ENCODE measurements around the genes C12orf60, SMCO3, ERP27 and CAPZA3.

GRCh38 chr12:14803577-14803834 is at the start of gene C12orf60:
C12orf60 (plus strand) TSS chr12:14803670.
- RRBS, result no CpG with 5 or more reads among the region's 12 CpGs

GRCh38 chr12:14814004-14814483 is at the start of gene SMCO3:
SMCO3 (minus strand) TSS chr12:14814182.
- RRBS, result no CpG with 5 or more reads among the region's 4 CpGs

DNA sequence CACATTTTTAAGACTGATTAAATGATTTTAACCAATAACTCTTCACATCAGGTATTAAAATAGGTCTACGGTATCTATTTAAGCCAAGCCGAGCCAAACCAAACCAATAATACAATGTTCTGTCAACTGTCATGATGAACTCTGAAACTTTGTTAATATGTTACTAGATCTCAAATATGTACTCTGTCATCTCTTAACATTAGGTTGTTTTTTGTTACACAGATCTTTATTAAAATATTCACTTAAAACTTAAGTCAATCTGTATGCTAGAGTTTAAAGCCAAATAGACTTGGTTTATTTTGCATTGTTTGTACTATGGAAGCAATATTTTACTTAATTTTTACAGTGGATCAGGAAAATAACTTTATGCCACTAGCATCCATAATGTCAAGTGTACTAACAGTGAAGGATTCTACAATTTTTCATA is 929 bp downstream of the ART4 start:
- RRBS, result no CpG with 5 or more reads among the region's 2 CpGs

DNA sequence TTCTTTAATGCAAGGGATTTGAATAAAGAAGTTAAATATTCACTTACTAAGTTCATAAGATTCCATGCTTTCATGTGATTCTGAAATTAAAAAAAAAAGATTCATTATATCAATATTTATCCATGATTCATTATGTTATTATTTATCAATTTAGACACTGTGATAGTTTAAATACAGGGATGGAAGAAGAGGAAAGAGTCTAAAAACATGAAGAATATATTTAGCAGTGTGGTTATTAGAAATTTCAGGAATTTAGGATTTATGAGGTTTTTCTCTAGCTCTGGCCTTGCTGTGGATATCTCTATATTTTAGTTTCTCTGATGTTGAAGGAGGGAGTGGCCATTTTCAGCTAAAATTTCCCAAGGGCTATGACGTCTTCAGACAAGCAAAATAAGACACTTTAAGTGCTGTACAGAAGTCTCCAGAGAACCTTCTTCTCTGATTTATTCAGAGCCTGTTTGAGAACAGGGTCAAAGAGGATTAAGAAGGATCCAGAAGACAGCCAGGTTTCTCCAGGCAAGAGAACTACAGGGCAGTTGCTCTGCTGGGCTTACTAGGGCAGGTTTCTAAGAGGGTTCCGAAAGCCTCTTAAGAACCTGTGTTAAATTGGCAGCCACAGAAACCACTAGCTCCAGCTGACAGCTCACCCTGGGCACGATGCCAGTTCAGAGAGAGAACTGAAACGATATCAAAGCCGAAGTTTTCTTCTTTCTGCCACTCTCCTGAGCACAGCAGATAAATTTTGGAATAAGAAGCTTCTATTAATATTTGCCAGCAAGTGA is 1.3 kb downstream of the MGP start:
- RRBS, result no CpG with 5 or more reads among the region's 5 CpGs

- RRBS, result no CpG with 5 or more reads among the region's 6 CpGs
These were observed 19.5 kb upstream of the MGP start for GRCh38 chr12:14905006-14905640.

DNA sequence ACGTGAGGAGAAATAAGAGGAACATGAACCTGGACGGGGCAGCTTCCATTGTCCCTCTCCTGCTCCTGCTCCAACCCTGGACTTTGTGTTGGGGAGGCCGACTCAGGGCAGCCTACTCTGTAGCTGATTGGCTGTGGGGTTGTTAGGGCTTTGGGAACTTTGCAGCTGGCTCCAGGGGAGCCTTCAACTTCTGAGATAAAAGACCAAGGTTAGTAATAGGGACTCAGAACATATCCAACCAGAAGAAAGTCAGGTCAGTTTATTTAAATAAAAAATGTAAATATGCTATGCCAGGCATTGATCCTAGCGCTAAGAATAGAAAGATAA is at the start of gene ERP27:
Gene ERP27, minus strand, starts transcription at position 78 of the 327 bp plus-strand sequence.
- RRBS, result no CpG with 5 or more reads among the region's 4 CpGs

- RRBS, result no CpG with 5 or more reads among the region's 3 CpGs
These were observed 4.4 kb upstream of the PDE6H start for GRCh38 chr12:14968526-14968813.

DNA sequence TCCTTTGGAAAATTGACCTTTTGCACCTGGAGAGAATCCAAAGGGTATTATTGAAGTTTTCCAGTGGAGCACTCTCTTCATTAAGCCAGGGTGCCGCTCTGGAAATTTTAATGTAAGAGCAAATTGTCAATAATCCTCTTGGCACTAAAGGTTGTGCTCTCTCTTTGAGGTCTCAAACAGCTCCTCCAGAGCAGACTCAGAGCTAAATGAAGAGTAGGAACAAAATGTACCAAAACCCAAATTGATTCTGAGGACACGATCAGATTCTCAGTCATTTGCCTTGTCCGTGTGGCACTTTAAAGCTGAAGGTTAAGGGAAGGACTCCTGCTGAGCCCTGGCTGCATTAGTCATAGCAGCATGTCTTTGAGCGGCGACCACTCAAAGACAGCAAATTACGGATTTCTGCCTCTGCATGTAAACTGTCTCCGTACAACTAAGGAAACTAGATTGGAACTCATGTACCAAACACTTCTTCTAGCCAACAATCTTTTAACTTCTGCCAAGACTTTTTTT is 56.3 kb downstream of the RERG start:
- RRBS, result no CpG with 5 or more reads among the region's 7 CpGs

DNA sequence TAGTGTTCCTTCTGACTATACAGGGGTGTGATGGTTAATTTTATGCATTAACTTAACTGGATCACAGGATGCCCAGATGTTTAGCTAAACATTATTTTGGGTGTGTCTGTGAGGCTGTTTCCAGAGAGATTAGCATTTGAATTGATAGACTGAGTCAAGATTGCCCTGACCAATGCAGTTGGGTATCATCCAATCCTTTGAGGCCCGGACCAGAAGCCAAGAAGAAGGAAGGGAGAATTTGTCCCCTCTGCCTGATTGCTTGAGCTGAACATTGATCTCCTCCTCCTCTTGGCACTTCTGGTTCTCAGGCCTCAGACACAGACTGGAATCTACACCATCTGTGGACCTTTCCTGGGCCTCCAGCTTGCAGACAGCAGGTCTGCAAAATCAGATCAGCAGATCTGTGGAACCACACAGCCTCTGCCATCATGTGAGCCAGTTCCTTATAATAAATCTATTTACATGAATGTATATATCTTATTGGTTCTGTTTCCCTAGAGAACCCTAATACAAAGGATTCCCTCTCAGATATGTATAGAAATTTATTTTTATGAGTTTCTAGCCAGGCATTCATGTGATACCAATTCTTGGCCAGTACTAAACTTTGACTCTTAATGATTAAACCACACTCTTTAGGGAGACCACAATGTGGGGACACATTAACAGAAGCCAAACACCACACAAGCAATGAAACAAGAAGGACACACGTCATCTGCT is 51.9 kb downstream of the RERG start:
- RRBS, result no CpG with 5 or more reads among the region's 2 CpGs

DNA sequence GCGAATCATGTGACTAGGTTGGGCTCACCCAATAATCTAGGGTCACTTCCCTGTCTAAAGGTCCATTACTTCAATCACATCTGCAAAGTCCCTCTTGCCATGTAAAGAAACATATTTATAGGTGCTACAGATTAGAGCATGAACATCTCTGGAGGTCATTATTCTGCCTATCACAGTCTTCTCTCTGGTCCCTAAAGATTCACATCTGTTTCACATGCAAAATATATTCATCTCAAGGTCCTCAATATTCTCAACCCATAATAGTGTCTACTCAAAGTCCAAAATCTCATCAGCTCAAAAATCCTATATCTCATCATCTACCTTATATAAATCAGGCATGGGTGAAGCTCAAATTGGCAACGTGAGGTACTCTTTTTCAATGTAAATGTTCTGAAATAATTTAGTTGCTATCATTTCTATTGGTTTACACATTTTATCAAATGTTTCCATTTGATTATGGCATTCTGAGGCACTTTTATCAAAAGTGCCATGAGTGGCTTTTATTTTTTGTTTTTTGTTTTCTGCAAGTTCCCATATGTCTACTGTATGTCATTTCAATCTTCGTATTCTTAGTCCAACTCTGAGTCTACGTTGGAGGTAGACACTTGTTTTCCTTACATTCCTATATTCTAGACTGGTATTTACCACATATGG is 22.2 kb downstream of the RERG start:
- RRBS, result no CpG with 5 or more reads among the region's 4 CpGs

- RRBS, result no CpG with 5 or more reads among the region's 3 CpGs
These were observed 844 bp upstream of the RERG start for GRCh38 chr12:15222007-15222514.

DNA sequence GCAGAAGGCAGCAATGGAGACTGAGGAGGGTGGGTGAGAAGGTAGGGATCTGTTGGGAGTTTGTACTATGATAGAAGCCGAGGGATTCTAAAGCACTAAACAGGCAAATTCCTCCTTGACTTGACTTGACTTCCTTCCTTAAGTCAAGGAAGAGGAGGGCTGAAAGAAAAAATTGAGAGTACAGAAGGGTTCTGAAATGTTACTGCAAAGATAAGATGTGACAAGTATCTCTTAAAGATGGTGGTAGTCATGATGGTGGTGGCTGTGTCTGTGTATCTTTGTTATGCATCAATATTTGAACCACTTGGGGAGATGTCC is 107.9 kb downstream of the PTPRO start:
- RRBS, result no CpG with 5 or more reads among the region's 1 CpG

DNA sequence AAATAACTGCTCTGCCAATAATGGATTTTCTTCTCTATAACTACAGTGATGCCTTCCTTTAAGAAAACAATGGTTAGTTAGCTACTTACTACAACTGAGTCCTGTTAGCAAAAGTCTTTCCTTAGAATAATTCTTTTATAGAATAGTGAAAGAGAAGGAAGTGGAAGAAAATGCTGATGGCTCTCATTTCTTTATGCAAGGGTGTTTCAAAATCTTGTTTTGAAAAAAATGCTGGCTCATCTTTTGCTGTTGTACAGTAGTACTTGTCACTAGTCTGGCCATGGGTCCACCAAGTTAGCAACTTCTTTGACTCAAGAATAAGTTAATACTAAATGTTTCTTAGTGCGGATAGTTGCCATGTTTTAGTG is 225.3 kb downstream of the PTPRO start:
- RRBS, result no CpG with 5 or more reads among the region's 1 CpG

DNA sequence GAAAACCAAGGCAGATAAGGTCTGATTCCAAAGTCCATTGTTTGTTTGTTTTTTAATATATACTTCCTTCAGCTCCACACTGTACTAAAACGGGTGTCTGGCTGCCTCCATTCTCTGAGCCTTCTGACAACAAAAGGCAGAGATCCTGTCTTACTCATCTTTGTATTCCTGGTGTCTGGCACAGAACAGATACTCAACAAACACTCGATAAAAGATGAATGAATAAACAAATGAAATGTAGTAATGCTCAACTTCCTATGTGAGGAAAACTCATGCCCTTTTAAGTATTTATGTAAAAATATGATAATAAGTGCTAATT is 8.6 kb downstream of the EPS8 start:
- RRBS, result no CpG with 5 or more reads among the region's 2 CpGs

DNA sequence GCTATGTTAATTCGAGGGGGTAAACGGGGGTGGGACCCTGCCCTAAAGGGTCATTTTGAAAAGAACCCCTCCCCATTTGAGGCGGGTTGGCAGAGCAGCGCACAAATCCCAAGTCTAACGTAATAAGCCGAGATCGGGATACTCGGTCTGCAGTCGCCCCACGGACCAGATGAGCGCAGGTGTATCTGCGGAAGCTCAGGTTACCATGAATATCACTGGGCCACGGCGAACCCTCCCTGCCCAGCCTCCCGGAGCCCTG is 592 bp downstream of the EPS8 start:
- RRBS, result 4% methylated on average over 1 of the region's 15 CpGs

GRCh38 chr12:16363710-16364592 is 16.5 kb downstream of the MGST1 start:
- RRBS, result no CpG with 5 or more reads among the region's 5 CpGs

DNA sequence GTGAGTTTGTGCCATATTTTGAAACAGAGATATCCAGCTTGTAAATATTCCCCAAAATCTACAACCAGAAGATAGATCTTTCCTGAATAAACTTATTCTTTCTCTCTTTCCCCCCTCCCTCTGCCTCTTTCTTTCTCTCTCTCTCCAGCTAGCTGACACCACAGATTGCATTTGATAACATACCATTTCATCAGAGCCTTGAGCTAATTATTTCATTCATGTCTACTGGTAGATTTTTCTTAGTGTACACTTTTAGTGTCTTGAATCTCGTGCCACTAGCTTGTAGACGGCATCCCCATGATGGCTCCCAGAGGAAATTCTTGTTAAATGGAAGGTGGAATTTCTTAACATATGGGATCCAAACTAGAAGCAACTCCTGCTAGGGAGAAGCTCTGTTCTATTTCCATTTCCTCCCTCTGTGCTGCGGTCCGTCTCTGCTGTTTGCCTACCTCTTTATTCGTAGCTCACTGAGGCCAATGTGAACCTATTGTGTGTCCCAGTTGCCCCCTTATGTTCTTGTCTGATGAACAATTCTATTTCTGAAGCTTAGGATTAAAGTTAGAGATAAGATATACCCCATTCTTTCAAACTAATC is 491 bp downstream of the PIK3C2G start:
- RRBS, result no CpG with 5 or more reads among the region's 5 CpGs

GRCh38 chr12:18311681-18312091 is 50.4 kb downstream of the PIK3C2G start:
- RRBS, result no CpG with 5 or more reads among the region's 4 CpGs

- RRBS, result no CpG with 5 or more reads among the region's 5 CpGs
These were observed at the start of gene CAPZA3 for GRCh38 chr12:18737853-18738418. CAPZA3 (plus strand) TSS chr12:18738119.

DNA sequence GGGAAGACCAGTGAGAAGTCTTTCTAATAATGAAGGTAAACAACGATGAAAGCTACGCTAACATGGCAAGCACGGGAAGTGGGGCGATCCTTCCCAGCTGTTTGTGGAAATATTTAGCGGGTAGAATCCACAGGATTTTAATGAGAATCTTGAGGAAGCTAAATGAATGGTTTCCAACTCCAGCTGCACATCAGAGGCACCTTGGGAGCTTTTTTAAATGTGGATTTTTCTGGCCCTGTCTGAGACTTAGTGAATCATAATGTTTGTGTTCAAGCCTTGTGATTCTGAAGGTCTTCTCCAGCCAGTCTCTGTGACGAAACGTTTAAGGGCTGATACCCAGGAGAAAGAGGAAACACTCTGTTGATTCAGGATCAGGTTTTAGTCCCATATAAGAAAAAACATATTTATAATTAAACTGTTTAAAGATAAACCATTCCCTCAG is 169.8 kb downstream of the CAPZA3 start:
- RRBS, result no CpG with 5 or more reads among the region's 7 CpGs